Body of pancreas (tissue), 2 donors: ENCODE measurements around a stretch of chr3.

DNA sequence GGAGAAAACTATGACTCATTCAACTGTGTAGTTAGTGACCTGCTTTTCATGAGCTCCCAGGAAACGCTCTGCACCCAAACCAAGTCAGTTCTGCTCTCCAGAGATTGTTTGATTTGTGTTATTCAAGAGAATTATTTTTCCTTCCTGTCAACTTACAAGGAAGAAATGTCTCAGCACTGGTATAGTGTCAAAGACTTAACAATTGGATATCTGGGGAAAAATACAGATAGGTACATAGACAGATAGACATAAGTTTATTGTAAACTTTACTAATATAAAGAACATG is 206.9 kb upstream of the HES1 start:
- PRO-cap = no peak
- RAMPAGE, long total RNA, 2 experiments = no peak in any of the 2 experiments

DNA sequence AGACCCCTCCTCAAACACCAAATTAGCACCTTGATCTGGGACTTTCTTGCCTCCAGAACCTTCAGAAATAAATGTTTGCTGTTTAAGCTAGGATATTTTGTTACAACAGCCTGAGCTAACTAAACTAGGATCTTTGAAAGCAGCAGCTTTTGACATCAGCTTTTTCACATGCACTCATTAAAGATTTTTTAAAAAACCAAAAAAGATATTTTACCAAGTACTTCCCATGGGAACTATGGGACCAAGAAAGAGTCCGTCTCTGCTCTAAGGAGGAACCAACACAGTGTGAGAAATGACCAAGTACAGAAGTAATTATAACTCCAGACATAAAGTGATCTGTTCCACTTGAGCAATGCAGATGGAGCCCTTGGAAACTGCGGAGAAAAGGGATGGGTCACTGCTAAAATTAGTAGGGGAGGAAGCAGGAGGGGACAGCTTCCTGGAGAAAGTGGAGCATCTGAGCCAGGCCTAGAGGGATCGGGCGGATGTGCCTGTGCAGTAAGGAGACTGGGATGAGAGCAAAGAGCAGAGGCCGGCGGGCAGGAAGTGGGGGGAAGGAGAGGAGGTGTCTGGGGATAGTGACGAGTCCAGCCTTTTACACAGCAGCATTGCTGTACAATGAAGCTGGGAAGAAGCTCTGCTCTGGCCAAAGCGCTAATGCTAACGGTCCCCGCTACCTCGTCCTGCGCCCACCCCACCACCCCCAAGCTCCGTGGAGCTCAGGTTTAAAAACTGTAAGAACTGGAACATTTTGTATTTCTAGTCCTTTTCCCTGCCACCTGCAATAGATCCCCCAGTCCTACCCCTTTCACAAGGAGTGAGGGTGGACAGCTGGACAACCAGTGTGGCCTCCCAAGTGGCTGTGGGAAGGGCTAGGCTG is 53.2 kb upstream of the HES1 start:
- PRO-cap = no peak
- RAMPAGE, long total RNA, 2 experiments = no peak in any of the 2 experiments

- PRO-cap = no peak
- RAMPAGE, long total RNA, 2 experiments = no peak in any of the 2 experiments
Observed at GRCh38 chr3:194132394-194133417, 3.2 kb upstream of the HES1 start.

DNA sequence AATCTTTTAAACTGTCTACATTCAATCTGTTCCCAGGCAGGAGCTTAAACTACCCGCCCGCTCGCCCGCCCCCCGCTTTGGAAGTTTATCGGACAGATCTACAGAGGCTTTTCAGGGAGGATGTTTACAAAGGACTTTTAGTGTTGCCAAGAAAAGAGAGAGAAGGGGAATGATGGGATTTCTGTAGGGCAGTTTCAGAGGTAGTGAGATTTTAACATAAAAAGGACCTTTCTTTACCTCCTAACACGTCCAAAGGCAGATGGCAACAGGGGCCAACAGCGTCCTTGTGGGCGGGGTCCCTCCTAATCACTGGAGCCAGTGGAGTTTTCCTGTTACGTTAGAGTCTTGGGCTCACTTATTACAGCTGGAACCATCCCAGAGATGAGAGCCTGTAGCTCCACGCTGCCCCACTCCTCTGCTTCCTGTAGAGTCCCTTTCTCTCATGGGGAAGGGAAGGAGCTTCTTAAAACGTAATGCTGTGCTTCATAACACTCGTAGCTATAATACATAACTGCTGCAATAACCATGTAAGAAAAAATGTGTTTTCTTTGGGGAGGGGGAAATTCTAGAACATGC is 30.9 kb downstream of the HES1 start:
- PRO-cap = no peak
- RAMPAGE, long total RNA, 2 experiments = no peak in any of the 2 experiments

DNA sequence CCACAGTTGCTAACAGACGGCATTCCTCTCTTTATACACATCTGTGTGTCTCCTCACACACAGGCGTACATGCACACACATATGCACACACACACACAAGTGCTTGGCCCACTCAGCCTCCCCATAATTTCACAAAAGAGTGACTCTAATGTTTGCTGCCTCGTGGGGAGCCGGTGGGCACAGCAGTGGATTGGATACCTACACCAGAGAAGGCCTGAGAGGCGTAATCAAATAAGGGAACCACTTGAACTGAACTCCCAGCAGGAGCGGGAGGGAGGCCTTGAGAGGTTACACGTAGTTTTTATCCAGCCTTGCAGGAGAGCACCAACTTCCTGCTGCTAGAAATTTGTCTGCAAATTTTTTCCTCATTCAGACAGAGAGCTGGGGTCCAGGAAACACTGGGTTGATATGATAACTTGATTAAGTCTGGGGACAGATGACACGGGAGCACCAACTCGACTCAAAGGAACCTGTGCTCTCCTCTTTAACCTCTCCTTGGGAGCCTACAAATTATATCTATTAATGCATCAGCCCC is 69.7 kb downstream of the HES1 start:
- PRO-cap = no peak
- RAMPAGE, long total RNA, 2 experiments = no peak in any of the 2 experiments

DNA sequence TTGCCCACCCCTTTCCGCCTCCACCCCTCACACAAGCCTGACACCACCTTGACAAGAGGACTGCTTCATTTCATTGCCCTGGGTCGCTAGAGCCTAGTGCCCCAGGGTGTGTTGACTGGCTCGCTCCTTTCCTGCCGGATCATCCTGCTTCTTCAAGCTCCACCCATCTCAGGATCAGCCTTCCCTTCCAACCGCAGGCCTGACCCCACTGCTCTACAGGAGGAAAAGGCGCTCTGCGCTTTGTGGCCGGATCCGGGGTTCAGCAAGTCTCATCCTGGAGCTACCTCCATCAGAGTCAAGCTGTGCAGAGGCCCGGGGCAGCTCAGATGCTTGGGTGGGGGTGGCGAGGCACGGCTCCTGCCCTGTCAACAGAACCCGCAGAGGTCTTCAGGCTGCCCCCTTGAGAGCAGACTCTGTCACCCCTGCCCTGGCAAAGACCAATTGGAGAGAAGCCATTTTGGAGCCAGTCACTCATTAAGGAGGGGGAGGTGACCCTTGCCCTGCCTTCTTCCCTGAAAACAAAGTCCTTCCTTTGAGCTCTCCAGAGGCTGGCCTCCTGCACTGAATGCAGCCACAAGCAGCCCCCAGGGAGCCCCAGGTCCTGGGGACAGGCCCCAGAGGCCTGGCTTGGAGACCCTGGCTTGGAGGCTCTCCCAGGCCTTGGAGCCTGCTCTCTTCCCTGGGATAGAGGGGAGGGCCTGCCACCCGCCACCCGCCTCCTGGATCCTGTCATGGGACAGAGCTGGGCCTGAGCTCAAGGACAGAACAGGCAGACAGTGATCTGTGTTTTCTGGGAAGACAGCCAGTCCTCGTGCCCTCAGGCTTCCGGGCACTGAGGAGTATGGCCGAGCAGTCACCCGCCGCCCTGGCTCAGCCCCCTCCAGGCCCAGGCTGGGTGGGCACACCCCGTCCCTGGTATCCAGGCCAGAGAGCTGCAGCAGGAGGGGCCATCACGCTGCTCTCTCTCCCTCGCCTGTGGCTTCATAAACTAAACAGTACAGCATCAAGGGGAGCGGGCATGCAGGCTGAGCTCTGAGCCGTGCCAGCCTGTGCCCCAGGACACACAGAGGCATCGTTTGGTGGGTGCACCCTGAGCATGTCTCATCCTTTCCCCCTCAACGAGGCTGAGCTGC is 80.2 kb downstream of the CPN2 start:
- PRO-cap = bidirectional peak, plus-strand start at position 208 of the sequence, minus-strand start at position 117 of the sequence; bidirectional peak, plus-strand start at position 832 of the sequence, minus-strand start at position 728 of the sequence
- RAMPAGE, long total RNA, 2 experiments = no peak in any of the 2 experiments

DNA sequence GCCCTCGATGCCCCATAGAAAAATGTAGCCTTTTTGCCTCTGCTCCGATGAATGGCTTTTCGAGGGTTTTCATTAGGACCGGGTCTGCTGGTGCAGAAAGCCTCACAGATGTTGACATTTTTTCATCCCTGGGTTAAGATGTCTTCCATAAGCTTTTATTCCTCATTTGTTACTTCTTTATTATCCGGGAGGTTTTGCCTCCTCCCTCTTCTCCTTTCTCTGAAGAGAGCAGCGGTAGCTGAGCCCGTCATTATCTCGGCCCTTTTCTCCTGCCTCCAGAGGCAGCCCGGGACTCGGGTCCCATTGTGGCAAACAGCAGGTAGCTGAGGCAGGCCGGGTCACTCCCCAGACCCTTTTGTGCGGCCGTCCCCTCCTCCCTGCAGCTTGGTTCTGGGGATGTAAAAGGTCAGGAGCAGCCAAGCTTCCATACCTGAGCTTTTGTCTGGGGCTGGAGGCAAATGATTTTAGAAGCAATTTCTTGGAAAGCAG is 64.4 kb downstream of the CPN2 start:
- PRO-cap = no peak
- RAMPAGE, long total RNA, 2 experiments = no peak in any of the 2 experiments

DNA sequence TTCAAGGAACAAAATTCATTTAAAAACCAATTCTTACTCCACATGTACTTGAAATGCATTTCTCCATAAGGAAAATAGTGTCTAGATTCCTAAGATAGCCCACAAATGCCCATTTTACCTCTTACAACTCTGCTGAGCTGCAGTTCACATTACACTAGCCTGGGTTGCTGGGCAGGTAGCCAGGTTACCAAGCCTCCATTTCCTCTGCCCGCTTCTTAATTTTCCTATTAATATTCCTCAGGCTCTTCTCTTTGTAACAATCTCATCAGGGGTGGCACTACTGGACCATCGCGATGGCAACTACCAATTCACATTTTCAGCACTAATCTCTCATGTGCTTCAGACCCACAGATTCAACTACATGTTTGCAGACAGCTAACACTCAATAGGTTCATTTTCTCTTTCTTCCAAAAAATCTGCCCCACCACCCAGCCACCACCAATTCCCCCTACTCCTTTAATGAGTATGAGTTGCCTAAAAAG is 10.8 kb downstream of the ATP13A3 start:
- PRO-cap = no peak
- RAMPAGE, long total RNA, 2 experiments = no peak in any of the 2 experiments

GRCh38 chr3:194928177-194928413 is 242.4 kb downstream of the FAM43A start:
- PRO-cap = no peak
- RAMPAGE, long total RNA, 2 experiments = no peak in any of the 2 experiments

DNA sequence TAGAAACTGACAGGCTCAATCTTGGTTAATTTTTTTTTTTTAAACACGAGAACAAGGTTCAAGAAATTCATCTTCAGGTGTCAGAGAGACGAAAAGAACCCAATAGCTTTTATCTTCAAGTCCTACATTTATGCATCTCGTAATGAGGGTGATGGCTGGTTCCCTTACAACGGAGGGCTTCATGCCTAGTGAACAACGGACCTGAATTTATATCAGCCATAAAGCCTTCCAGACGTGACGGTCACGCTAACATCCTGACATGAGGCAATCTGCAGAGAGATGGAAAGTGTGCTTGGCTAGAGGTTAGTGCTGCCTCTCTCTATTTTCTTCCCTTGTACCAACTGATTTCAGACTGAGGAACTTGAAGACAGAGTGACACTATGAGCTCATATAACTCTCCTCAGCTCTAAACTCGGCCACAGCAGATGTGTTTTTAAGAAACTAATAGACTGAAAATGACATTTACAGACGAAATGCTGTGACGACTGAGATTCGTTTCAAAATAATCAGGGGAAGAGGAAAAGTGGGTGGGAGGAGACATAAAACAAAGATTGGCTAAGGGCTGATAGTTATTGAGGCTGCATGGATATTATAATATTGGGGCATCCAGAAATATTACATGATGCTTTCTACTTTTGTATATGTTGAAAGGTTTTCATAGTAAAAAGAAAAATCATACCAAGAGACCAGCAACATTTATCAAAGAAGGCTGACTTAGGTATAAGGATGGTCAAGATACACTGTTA is 122.4 kb downstream of the XXYLT1 start:
- PRO-cap = no peak
- RAMPAGE, long total RNA, 2 experiments = no peak in any of the 2 experiments

DNA sequence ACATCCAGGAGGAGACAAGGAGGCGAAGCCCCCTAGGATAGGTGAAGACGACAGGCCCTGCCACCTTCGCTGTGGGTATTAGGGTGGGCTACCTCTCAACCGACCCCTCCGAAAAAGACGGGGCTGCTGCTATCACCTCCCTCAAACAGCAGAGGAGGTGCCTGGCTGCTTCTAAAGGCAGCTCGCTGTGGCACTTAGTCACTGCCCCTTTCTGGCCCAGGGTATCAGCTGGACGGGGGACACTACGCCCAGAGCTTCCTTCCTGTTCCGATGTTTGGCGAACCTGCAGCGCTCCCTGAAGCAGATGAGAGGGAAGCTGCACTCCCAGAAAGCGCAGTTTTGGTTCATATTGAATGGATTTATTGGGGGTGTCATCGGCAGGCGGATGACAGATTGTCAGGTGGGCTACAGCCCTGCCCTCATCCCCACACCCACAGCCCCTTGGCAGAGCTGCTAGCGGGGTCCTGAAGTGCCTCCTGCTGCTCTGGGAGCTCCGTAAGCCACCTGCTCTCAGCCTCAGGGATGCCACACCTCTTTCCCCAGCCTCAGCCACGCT is 10.3 kb downstream of the XXYLT1 start:
- PRO-cap = no peak
- RAMPAGE, long total RNA, 2 experiments = no peak in any of the 2 experiments

DNA sequence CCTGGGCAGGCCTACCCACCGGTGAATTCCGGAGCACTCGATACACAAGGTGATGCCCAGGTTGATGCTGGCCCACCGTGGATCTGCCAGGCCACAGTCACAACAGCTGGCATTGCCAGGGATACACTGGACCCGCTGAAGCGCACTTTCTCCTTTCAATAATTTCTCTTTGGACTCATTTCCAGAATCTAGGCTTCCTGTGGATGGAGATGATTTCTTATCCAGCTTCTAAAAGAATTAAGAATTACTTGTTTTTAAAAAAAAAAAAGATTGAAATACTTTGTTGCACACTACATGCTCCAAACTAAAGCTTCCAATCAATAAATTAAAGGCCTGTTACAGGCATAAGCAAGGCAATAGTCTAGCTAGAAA is 31.0 kb upstream of the XXYLT1 start:
- PRO-cap = no peak
- RAMPAGE, long total RNA, 2 experiments = no peak in any of the 2 experiments

- PRO-cap = no peak
- RAMPAGE, long total RNA, 2 experiments = no peak in any of the 2 experiments
Observed at GRCh38 chr3:195426022-195426588, 16.7 kb downstream of the ACAP2 start.

DNA sequence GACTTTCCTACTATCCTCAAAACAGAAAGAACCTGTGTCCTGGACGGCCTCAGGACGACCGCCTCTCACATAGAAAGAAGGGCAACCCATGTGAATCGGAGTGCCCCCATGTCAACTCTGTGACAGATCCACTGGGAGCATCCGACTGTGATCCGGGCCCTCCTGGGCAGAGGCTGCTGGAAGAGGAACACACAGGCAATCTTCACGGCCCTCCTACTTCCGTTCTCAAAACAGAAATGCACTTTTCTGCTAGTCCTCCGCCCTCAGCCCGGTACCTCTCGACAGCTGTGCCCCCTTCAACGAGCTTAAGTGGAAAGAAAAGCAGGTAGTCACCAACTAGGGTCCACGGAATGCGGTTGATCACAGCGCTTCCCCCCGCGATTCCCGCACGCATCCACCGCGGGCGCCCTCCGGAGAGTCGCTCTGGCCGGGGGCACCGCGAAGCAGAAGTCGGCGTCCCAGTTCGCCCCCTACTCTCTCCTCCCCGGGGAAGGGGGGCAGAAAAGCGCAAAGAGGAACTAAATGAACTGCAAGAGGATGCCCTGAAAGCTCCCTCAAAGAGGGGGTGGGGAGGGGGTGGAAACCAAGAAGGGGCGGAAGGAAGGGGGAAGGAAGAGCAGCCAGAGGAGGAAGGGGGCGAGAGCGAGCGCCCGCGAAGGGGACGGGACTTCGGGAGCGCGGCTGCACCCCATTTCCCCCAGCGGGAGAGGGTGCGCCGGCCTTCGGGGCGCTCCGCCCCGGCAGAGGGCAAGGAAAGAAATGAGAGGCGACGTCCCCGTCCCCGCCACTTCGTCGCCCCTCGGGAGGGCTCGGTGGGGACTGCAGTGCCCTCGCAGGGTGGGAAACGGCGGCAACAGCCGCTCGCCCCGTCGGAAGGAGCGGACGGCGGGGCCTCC is 755 bp downstream of the ACAP2 start:
- PRO-cap = unidirectional peak, plus-strand start at position 169 of the sequence; bidirectional peak, plus-strand start at position 623 of the sequence, minus-strand start at position 412 of the sequence
- RAMPAGE, long total RNA, 2 experiments = no peak in any of the 2 experiments

- PRO-cap = no peak
- RAMPAGE, long total RNA, 2 experiments = no peak in any of the 2 experiments
Observed at GRCh38 chr3:195617656-195618135, 34.0 kb upstream of the APOD start.

DNA sequence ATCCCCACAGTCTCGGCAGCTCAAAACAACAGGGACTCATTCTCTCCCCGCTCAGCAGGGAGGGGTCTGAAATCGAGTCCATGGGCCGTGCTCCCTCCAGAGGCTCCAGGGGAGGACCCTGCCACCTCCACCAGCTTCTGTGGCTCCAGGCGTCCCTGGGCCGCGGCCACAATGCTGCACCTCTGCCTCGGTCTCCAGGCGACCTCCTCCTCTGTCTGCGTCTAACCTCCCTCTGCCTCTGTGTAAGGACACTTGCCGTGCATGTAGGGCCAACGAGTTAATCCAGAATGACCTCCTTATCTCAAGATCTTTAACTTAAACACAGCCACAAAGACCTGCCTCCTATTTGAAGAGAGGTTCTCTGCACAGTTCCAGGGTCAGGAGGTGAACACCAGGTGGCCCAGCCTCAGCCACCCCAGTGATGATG is 46.6 kb upstream of the APOD start:
- PRO-cap = no peak
- RAMPAGE, long total RNA, 2 experiments = no peak in any of the 2 experiments

GRCh38 chr3:195693483-195694461 is 27.0 kb upstream of the MUC20 start:
- PRO-cap = no peak
- RAMPAGE, long total RNA, 2 experiments = no peak in any of the 2 experiments

- PRO-cap = no peak
- RAMPAGE, long total RNA, 2 experiments = no peak in any of the 2 experiments
Observed at GRCh38 chr3:195790528-195791502, 20.9 kb downstream of the MUC4 start.

DNA sequence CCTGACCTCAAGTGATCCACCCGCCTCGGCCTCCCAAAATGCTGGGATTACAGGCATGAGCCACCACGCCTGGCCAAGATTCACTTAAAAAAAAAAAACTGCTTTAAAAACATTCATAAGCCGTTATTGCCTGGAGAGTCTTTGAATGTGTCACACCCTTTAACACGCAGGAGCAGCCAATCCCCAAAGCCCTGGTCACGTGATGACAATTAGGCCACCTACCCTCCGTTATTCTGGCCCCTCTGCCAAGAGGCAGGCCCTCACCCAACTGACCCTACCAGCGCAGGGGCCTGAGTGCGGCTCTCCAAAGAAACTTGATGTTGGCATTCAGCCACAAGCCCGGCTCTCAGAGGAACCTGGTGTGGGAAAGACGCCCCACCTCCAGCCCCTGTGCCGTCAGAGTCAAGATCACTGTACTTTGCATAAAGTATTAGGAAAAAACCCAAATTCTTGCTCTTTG is 11.5 kb upstream of the MUC4 start:
- PRO-cap = no peak
- RAMPAGE, long total RNA, 2 experiments = no peak in any of the 2 experiments

DNA sequence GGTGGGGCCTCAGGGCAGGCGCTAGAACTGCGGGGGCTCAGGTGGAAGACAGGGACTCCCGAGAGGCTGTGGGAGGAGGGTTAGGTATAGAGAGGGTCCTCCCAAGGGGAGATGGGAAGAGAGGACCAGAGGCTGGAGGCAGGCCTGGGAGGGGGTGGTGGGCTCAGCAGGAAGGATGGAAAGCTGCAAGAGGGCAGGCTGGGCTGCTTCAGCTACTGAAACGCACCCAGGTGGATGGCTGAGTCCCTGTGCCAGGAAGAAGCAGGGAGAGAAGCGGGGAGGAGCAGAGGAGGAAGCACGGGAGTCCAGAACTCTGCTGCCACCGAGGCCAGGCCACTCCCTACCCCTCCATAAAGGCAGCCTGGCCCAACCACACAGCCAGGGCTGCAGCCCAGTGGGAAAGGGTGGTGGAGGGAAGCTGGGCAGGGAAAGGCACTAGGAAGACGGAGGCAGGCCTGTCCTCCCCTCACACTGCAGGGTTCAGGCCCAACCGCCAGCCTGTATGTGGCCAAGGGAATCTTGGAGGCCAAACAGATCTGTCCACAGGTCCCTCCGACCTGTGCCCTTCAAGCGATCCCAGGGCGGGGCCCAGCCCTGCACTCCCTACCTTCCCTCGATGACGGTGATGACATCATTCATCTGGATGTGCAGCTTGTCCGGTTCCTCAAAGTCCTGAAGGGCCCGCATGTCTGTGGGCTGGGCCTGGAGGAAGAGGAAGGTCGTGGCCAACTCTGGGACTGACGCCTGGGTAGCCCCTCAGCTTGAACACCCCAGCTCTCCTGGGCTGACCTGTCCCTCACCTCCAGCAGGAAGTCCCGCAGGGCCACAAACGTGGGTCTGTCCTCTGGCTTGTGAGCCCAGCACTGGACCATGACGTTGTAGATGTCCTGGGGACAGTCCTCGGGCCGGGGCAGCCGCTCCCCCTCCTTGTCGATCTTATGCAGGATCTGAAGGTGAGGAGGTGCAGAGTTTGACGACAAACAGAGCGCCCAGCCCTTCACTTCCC is 30.4 kb downstream of the TNK2 start:
- PRO-cap = no peak
- RAMPAGE, long total RNA, 2 experiments = no peak in any of the 2 experiments